Vagina (tissue), 1 donor: ENCODE results near the genes ADCY9, PAM16 and VASN.

GRCh38 chr16:4113897-4114984 lies 2.0 kb downstream of the ADCY9 start:
- PRO-cap = no peak
- RAMPAGE, long total RNA = start-site peak on the minus strand at chr16:4114014-4114036, 20 reads; start-site peak on the minus strand at chr16:4114164-4114295, 34 reads; start-site peak on the minus strand at chr16:4114523-4114566, 28 reads

- PRO-cap = unidirectional peak, minus-strand start at chr16:4116162; bidirectional peak, plus-strand start at chr16:4116640, minus-strand start at chr16:4116442
- RAMPAGE, long total RNA = no peak
Measured at GRCh38 chr16:4116052-4116770, at the start of gene ADCY9. ADCY9 (minus strand) TSS chr16:4116442.

DNA sequence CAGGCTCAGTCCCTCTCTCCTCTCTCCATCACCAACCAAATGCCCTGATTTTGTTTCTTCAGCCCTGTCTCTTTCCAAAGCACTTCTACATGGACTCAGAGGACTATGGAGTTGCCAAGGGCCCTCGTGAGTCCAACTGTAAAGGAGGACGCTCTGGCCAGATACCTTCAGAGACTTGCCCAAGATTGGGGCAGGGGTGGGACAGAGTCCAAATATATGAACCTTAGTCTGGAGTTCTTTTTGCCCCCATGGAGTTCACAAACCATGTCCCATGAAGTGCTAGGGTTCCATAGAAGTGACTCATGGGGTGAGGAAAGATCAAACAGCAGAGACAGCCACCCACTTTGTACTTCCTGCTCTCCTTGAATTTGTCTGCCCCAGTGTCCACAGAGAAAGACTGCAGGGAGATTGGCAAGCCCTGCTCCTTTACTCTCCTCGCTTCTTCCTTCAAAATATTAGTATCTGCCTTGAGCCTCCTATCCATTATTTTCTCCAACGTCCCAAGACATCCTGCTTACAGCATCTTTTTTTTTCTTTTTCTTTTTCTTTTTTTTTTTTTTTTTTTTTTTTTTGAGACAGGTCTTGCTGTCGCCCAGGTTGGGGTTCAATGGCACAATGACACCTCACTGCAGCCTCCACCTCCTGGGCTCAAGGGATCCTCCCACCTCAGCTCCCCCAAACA lies 28.9 kb downstream of the SRL start:
- PRO-cap = no peak
- RAMPAGE, long total RNA = no peak

- PRO-cap = no peak
- RAMPAGE, long total RNA = no peak
Measured at GRCh38 chr16:4320541-4321031, 4.7 kb downstream of the GLIS2 start.

DNA sequence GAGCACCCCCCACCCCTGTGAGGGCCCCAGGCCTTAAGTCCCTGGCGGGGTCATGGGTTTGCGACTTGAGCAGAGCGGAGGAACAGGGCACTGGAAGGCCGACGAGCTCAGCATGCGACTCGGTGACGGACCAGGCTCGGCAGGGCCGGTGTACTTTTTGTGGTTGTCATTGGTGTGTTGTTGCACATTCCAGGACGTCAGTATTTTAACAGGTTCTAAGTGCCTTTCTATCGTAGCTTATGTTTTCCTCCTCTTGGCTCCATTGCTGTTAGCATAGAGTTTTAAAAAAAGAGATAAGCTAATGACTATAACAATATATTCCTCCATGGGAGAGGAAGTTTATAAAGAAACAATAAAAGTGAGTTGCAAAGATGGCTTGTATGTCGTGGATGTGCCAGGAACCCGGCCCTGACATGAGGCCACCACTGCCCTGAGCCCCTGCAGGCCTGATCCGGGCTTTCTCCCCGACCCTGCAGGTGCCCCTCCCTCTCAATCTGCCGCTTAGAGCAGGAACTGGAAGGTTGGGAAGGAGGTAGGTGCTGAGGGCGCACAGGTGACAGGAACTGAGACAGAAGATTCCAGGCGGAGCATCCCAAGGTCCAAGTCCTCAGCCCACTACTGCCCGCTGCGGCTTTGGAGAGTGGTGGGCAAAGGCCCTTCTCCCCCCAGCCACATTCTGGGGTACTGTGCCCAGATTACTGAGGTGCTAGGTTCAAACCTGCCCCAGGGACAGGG lies 11.7 kb downstream of the PAM16 start:
- PRO-cap = no peak
- RAMPAGE, long total RNA = no peak

GRCh38 chr16:4350486-4351824 lies at the start of gene PAM16:
PAM16 (minus strand) TSS chr16:4351321.
- PRO-cap = bidirectional peak, plus-strand start at chr16:4351530, minus-strand start at chr16:4351293
- RAMPAGE, long total RNA = start-site peak on the minus strand at chr16:4351297-4351311, 36 reads

DNA sequence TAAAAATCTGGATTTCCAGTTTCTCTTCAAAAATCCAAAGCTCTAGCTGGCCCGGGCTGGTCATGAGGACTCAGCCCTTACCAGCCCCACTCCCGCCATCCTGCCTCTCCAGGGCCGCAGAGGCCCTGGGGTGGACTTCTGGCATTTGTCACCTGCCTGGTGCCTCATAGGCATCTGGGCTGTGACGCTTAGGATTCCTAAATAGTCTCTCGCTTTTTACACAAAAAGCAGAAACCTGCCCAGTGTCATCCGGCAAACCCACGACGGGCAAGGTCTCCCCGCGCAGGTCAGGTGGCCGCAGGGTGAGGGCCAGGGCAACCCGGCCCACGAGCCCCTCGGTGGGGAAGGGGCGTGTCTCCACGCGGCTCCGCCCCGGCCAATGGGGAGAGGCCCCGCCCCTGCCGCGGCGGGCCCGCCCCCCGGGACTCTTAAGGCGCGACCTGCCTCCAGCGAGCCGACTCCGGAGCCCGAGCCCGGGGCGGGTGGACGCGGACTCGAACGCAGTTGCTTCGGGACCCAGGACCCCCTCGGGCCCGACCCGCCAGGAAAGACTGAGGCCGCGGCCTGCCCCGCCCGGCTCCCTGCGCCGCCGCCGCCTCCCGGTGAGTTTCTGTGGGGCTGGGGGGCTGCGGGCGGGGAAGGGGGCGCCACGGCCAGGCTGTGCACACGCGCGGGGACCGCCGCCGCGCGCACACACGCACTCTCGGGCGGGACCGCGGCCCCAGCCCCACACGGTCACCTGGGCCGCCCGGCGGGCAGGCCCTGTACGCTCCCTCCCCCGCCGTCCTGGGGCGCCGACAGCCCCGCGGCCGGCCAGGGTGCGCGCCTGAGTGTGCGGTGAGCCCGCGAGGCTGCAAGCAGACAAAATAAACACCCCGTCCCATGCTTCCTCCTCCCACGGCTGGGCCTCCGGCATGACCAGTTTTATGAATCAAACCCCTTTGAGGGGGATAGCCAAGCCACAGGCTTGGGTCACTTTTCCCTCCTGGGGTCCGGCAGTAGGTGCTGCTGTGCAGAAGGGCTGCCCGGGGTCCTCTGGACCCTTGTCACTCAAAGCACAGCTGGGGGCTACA lies at the start of gene VASN:
VASN (plus strand) TSS at position 457 of the 1,073 bp plus-strand sequence.
- PRO-cap = bidirectional peak, plus-strand start at position 457 of the sequence, minus-strand start at position 328 of the sequence
- RAMPAGE, long total RNA = no peak

- PRO-cap = no peak
- RAMPAGE, long total RNA = no peak
Measured at GRCh38 chr16:4372465-4372993, 881 bp downstream of the VASN start.

GRCh38 chr16:4378139-4378668 lies 6.6 kb downstream of the VASN start:
- PRO-cap = no peak
- RAMPAGE, long total RNA = no peak

GRCh38 chr16:4386405-4387312 lies 15.0 kb downstream of the VASN start:
- PRO-cap = no peak
- RAMPAGE, long total RNA = no peak

DNA sequence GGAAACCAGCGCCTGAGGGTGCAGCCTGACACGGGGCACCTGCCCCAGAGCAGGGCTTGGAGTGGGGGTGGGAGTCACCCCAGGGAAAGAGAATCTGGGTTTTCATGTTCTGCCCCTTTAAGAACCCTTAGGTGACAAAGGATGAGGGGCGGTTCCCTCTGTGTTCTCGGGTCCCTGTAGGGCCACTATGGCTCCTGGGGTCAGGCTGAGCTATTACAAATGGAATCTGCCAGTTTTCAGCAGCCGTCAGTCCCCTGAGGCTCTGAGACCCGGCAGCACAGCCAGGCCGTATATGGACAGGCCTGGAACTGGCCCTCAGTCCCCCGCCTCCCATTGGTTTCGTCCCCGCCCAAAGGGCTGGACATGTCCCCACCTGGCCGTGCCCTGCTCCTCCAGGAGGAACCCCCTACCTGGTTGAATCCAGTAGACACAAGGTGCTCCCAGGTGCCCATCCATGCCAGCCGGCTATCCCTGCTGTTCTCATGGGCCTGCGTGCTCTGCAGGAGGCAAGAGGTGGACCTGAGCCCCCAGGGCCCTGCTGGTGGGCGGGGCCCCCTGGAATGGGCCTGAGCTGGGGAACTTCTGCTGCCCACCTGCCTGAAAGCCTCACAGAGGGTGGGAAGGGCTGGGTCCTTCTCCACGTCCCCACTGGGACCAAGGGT lies 16.6 kb downstream of the VASN start:
- PRO-cap = no peak
- RAMPAGE, long total RNA = no peak

GRCh38 chr16:4407262-4408170 lies 8.9 kb downstream of the CORO7 start:
- PRO-cap = no peak
- RAMPAGE, long total RNA = no peak

DNA sequence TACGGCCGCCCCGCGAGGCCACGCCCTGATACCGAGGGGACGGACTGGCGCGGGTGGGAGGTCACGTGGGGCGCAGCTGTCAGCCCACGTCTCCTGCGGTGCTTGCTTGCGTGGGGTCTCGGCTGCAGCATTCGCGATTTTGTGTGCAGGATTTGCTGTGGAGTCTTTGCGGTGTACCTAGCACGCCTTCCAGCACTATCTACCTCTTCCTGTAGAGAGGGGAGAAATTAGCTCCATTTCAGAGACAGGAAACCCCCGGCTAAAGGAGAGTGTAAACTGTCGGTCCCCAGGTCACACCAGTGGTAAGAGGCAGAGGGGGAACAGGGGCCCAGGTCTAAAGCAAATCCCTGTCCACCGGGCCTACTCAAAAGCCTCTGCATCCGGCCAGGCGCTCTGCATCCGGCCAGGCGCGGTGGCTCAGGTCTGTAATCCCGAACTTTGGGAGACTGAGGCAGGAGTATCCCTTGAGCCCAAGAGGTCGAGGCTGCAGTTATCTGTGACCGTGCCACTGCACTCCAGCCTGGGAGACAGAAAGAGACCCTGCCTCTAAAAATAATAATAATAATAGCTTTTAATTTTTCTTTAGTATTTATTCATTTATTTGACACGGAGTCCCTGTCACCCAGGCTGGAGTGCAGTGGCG lies 478 bp upstream of the CORO7 start:
- PRO-cap = no peak
- RAMPAGE, long total RNA = no peak

- PRO-cap = no peak
- RAMPAGE, long total RNA = no peak
Measured at GRCh38 chr16:4512033-4512976, 26.3 kb downstream of the CDIP1 start.

GRCh38 chr16:4529052-4529851 lies 9.3 kb downstream of the CDIP1 start:
- PRO-cap = no peak
- RAMPAGE, long total RNA = no peak

- PRO-cap = unidirectional peak, minus-strand start at chr16:4599308
- RAMPAGE, long total RNA = no peak
Measured at GRCh38 chr16:4599042-4599369, 15.7 kb downstream of the UBALD1 start.

- PRO-cap = no peak
- RAMPAGE, long total RNA = no peak
Measured at GRCh38 chr16:4660297-4661051, 32.9 kb upstream of the NUDT16L1 start.

- PRO-cap = no peak
- RAMPAGE, long total RNA = no peak
Measured at GRCh38 chr16:4664499-4665629, 28.5 kb upstream of the NUDT16L1 start.

GRCh38 chr16:4675671-4676404 lies 17.5 kb upstream of the NUDT16L1 start:
- PRO-cap = no peak
- RAMPAGE, long total RNA = no peak

- PRO-cap = no peak
- RAMPAGE, long total RNA = no peak
Measured at GRCh38 chr16:4698229-4699144, 5.1 kb downstream of the NUDT16L1 start.